AG08470 (cell line): ENCODE measurements around a stretch of chr4.

DNA sequence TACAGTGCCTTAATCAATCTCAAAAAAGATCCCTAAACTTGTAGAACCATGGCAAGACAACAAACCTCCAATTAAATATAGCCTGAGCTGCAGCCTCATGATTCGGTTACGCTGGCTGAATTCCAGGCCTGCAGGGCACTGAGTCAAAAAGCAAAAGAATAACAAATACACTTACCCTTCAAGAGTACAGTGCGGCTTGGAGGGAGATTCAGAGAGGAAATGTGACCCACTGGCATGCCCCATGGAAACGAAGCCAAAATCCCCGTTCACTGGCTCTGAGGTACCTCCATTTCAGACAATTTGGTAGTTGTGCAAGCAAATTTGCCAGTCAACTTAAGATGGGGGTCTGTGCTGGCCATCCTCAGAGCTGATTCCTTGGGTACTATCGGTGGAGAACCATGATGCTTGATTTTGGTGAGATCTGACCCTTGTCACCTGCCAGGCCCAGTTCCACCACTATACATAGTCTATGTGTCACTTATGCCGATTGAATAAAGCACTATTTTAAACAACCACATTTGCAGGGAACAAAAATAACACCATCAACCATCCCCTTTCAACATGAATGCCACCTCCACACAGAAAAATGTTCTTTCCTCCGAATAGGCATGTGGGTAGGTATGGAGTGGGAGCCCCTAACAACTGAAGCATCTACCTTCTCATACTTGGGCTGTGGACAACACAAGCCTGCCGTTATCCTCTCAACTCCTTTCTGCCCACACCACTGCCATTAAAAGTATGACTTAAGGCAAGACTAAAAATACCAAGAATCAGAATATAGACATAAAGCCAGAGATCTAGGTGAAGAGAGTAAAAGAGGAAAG is 2.1 kb downstream of the C4orf54 start:
- RRBS = no CpG with 5 or more reads among the region's 9 CpGs

GRCh38 chr4:99815555-99816298 is 900 bp upstream of the DAPP1 start:
- RRBS = no CpG with 5 or more reads among the region's 3 CpGs

DNA sequence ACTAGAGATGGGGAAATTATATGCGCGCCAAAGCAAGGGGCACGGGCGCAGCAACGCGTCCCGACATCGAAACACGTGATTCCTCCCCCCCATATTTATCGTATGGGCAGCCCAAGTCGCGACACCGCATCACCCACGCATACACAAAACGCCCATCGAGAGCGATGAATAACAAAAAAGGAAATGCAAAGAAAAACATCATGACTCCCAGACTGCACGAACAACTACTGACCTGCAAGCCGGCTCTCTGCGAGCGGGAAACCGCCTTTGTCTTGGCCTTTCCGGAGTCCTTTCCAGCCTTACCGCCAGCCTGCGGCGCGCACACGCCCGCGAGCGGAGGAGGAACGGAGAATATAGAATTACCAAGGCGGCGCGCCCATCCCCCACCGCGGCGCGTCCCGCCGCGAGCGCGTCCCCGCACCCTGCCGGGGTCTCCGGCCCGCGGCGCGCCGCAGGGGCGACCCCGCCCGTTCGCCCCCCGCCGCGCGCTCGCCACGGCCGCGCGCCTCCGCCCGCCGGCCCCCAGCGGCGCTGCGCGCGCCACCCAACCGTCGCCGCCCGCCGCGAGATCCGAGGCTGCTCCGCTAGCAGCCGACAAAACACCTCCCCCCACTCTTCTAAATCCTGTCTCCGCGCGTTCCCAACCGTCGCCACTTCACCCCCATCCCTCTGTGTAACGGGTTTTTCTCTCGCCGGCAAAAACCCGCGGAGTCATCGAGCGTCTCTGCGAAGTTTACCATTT is 473 bp downstream of the H2AZ1 start:
- RRBS = under 1% methylated on average over 20 of the region's 95 CpGs

GRCh38 chr4:101037718-101038394 is 309.5 kb downstream of the PPP3CA start:
- RRBS = no CpG with 5 or more reads among the region's 2 CpGs

- RRBS = no CpG with 5 or more reads among the region's 3 CpGs
These were observed 155.7 kb downstream of the PPP3CA start for GRCh38 chr4:101191581-101192067.

- RRBS = no CpG with 5 or more reads among the region's 4 CpGs
These were observed 58.4 kb downstream of the PPP3CA start for GRCh38 chr4:101288791-101289469.

DNA sequence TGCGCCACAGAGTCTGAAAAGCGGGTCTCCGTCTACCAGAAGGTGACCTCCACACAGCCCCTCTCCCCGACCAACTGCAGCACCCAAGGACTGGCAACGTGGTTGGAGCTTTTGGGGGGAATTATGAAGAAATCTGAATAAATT is 1.3 kb upstream of the PPP3CA start:
- RRBS = no CpG with 5 or more reads among the region's 5 CpGs

DNA sequence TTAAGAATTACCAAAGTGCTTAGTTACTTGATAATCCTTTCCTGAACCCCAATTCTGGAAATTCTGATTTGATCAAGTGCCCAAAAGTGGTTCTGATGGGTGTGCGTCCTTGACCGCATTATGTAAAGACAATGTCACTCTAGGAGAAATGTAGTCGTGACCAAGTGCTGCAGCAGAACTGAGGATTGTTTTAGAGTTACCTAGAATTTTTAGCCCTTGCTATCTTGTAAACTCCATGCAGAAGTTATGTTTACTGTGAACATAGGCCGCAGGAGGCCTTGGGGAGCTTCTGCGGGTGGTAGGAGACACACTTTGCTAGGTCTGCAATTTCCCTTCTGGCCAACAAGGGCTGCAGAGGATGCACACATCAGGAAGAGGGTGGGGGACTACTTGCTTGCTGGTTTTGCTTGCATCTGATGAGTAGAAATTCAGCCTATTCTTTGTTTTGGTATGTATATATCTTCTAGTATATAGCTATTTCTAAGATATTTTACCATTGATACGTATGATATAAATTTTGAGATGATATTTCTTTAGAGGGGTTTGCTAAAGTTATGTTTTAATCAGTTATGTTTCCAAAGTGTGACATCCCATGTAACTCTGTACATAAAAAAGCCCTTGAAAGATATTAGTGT is 23.1 kb downstream of the BANK1 start:
- RRBS = no CpG with 5 or more reads among the region's 6 CpGs

DNA sequence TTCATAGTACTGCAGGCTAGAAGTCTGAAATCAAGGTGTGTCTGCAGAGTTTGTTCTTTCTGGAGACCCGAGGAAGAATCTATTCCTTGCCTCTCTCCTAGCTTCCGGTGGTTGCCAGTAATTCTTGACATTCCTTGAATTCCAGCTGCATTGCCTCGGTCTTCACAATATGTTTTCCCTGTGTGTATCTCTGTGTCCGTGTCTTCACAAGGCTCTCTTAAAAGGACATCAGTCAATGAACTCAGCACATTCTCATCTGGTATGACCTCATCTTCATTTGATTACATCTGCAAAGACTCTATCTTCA is 163.4 kb downstream of the BANK1 start:
- RRBS = no CpG with 5 or more reads among the region's 4 CpGs

- RRBS = no CpG with 5 or more reads among the region's 2 CpGs
These were observed 17.5 kb downstream of the NFKB1 start for GRCh38 chr4:102518539-102519229.

- RRBS = no CpG with 5 or more reads among the region's 4 CpGs
These were observed 59.5 kb downstream of the NFKB1 start for GRCh38 chr4:102560474-102561328.

- RRBS = no CpG with 5 or more reads among the region's 16 CpGs
These were observed 58.7 kb downstream of the MANBA start for GRCh38 chr4:102701872-102702755.

- RRBS = no CpG with 5 or more reads among the region's 7 CpGs
These were observed 1.7 kb upstream of the UBE2D3 start for GRCh38 chr4:102828883-102829615.

GRCh38 chr4:103076952-103077086 is 258 bp upstream of the SLC9B2 start:
- RRBS = no CpG with 5 or more reads among the region's 2 CpGs

DNA sequence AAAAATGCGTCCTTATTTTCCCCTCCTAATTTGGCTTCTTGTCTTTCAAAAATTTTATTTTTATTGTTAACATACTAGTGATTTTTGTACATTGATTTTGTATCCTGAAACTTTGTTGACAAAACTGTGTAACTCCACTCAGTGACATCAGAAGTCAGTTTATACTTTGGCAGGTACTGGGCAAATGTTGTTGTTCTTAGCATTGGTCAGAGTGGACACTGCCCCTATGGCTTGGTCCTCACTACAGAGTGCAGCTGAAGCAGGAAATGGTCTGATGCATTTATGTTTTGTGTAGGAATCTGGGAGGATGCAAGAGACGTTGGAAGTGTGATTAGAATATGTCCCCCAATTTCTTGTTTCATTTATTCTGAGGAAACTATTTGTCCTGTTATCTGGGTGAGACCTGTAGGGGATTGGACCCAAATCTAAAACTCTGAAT is 205.5 kb upstream of the CENPE start:
- RRBS = no CpG with 5 or more reads among the region's 2 CpGs

DNA sequence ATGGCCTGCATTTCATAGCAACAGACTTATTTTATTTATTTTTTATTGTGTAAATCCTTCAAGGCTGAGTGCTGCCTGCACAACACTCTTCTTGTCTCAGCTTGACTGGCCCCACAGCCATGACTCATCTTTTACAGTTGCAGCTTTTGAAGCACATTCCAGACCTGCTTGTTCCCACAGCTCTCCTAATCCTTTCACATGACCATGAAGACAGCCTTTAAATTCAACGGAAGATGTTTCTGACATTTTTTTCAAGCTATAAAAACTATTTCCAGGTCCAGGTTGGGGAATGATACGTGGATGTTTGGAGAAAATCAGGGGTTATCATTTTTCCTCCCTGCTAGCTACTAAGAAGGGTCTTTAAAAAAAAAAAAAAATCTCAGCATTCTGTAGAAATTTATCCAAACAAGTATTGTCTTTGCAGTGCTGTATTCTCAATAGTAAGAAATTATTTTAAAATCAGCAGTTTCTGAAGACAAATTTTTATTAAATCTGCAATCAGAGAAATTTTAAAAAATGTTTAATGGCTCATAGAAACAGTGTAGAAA is 277.0 kb upstream of the TACR3 start:
- RRBS = no CpG with 5 or more reads among the region's 2 CpGs

- RRBS = no CpG with 5 or more reads among the region's 4 CpGs
These were observed 97.0 kb upstream of the CXXC4 start for GRCh38 chr4:104591693-104592039.

DNA sequence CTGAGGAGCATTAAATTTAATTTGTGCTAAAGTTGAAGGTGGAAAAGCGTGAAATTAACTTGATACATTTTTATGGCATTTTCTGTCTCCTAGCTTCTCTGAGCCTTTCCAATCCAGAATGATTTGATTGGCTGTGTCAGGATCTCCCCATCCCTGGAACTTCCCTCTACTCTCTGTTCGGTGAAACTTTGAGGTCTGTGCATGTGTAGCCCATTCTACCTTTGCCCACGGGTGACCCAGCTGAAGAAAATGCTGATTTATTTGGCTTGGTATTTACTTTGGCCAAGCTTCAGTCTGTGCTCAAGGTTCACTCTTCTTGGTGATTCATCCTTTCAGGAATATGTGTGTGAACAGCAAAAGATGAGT is 233.6 kb upstream of the CXXC4 start:
- RRBS = no CpG with 5 or more reads among the region's 3 CpGs

GRCh38 chr4:105087947-105088658 is 58.6 kb upstream of the TET2 start:
- RRBS = no CpG with 5 or more reads among the region's 10 CpGs